Renal cortical epithelial cell (primary cell): ENCODE measurements around the genes TMX3 and SOCS6.

GRCh38 chr18:63702240-63702809 lies 435 bp upstream of the SERPINB11 start:
- RRBS, result no CpG with 5 or more reads among the region's 4 CpGs

DNA sequence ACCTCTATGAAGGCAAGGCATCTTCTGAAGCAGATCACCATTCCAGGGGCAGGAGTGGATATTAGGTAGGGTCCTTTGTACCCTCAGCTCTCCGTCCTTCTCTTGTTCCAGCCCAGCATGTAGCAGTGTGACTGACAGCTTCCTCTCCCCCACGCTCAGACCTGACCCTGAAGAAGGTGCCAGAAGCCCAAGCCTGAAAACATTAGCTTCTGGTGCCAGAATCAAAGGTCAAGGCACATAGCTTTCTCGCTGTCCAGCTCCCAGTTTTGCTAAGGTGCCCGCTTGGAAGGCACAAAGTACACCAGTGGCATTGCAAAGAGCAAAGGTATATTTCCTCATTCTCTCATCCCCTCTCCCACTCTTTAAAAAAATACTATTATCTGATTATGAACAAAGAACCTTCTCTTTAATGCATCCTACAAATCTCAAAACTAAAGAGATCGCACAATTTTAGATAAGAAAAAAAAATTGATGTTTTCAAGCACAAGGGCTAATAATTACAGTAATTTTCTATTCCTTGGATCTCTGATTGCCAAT lies 302.4 kb downstream of the SERPINB8 start:
- RRBS, result no CpG with 5 or more reads among the region's 5 CpGs

- RRBS, result no CpG with 5 or more reads among the region's 10 CpGs
Observed at GRCh38 chr18:65057352-65058004, 693.3 kb upstream of the CDH7 start.

DNA sequence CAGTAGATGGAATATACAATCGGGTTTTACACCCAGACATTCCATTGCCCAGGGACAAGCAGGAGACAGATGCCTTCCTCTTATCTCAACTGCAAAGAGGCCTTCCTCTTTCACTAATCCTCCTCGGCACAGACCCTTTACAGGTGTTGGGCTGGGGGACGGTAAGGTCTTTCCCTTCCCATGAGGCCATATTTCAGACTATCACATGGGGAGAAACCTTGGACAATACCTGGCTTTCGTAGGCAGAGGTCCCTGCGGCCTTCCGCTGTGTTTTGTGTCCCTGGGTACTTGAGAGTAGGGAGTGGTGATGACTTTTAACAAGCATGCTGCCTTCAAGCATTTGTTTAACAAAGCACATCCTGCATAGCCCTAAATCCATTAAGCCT lies 439.3 kb downstream of the DSEL start:
- RRBS, result no CpG with 5 or more reads among the region's 6 CpGs

DNA sequence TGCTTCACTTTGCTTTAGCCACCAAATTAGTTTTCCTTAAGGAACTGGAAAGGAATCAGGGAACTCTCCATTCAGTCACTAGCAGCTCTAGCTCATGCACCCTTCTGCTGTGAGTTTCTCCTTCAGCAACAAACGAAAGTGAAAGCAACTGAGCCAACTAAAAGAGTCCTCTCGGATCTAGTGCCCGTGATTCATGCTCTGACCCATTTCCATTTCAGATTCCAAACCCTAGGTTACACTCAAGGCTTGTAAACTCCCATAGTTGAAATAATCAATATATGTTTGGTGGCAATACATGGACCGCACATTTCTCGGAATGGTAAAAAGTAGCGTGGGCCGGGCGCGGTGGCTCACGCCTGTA lies 98.4 kb downstream of the DSEL start:
- RRBS, result no CpG with 5 or more reads among the region's 10 CpGs

- RRBS, result no CpG with 5 or more reads among the region's 4 CpGs
Observed at GRCh38 chr18:67517450-67517815, 913 bp upstream of the DSEL start.

DNA sequence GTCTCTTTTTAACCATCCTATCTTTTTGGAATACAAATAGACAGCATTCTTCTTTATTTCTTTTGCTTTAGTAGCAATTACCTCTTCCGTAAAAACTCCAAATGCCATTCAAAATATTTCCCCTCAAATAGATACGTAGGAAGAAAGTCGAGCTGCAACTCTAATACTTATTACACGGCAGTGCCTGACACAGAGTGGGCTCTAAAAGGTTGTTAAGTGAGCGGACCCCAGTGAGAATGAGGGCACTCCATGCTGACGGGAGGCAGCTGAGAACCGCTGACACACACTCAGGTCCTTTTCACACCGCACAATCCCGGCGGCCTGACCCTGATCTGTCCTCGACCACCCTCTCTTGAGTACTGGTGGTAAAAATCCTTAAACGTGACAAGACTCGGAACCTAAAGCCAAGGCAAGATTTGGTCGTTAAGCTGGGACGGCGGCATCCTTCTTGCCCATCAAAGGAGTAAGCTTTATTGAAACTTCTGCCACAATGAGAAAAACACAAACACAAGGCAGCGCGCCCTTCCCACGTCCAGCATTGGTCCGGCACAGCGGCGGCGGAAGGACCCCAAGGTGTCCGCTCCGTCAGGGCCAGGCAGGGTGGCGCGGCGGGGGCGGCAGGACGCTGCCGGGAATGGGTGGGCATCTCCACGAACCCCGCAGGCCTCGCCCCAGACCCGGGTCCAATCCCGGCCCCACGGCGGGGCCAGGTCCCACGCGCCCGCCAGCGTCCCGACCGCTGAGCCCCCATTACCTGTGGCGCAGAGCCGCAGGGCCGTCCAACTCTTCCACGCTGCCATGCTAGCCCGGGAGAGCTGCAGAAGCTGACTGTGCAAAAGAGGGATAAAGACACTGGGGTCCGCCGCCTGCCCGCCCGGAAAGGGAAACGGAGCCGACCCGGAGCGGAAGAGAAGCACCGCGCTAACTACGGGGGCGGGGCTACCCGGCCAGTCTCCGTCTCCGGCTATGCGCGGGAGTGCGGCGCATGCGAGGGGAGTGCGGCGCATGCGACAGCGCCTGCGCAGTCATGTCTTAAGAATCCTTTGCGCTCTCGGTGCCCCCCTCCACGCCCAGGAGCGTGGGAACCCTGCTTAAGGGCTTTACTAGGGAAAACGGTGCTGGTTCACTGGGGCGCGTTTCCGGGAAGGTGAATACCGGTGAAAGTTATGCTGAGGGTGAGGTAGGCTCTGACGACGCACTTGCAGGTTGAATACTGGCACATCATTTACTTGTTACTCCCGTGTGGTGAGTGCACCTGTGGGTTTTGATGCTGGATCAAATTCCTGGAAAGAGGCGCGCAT lies at the start of gene TMX3:
Gene TMX3 (minus strand): TSS at position 927 of the 1,301 bp plus-strand sequence.
- RRBS, result 1% methylated on average over 27 of the region's 88 CpGs

GRCh38 chr18:70190440-70190842 lies 15.0 kb downstream of the RTTN start:
- RRBS, result no CpG with 5 or more reads among the region's 4 CpGs

DNA sequence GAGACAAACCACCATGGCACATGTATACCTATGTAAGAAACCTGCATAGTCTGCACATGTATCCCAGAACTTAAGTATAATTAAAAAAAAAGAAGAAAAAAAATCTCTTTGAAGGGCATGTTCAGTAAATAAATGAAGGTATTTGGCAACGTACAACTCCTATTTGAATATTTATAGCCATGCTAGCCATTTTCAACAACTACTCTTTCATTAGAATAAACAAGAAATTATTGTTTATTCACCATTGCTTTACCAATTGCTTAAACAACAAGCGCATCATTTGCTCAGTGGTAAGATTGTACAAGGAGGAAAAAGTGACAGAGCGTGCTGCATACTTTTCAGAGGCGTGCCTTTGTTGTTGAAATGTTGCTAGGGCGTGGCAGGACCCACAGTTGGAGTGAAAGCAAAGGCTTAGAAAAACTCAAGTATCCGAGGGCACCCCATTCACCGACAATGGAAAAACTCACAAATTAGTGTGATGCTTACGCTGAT lies 37.5 kb upstream of the RTTN start:
- RRBS, result no CpG with 5 or more reads among the region's 8 CpGs

- RRBS, result 1% methylated on average over 61 of the region's 150 CpGs
Observed at GRCh38 chr18:70288328-70289465, at the start of gene SOCS6. TSS of gene SOCS6 (plus strand) at chr18:70289045.

DNA sequence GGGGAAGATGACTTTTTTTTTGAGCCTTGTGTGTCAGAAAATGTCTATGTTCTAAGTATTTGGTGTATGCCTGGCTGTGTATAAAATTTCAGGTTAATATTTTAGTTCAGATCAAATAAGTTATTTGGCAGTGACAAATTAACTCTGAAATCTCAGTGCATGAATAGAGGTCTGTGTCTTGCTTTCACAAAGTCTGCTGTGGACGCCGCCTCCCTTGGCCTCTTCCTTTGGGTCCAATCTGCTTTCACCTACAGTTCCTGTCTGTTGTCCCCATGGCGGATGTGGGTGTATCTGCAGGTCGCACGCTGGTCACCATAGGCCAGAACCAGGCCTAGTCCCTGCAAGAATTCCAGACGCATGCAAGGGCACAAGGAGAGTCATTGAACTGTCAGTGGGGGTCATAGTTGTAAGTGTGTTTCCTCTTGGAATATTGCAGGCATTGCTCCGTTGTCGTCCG lies 7.4 kb downstream of the SOCS6 start:
- RRBS, result no CpG with 5 or more reads among the region's 9 CpGs

GRCh38 chr18:70498914-70500050 lies 210.4 kb downstream of the SOCS6 start:
- RRBS, result 89% methylated on average over 4 of the region's 46 CpGs

- RRBS, result no CpG with 5 or more reads among the region's 16 CpGs
Observed at GRCh38 chr18:72869438-72869769, 1.6 kb upstream of the NETO1 start.

DNA sequence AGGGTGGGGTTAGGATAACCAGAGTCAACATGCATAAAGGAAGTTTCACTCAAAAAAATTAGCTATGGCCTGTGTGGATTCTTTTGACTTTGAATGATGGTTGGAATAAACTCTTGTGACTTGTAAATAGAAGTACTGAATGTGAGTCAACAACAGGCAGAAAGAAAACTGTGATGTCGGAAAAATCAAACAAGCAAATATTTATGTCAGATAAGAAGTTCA lies 68.3 kb downstream of the TIMM21 start:
- RRBS, result no CpG with 5 or more reads among the region's 1 CpG

DNA sequence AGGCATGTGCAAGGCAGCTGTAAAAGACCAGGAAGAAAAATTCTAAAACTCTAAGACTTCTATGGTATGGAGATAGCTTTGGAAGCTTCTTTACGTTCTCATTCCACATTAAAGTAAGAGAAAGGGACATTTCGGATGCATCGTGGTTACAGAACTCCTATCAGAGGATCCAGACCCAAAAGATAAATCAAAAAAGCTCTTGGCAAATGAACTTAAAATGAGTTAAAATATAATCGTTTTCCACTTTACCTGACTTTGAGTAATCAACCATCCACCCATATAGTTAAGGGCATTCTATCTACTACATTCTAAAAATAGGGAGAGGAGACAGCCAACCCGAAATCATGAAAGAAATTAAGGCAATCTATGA lies 50.2 kb downstream of the CYB5A start:
- RRBS, result no CpG with 5 or more reads among the region's 5 CpGs

DNA sequence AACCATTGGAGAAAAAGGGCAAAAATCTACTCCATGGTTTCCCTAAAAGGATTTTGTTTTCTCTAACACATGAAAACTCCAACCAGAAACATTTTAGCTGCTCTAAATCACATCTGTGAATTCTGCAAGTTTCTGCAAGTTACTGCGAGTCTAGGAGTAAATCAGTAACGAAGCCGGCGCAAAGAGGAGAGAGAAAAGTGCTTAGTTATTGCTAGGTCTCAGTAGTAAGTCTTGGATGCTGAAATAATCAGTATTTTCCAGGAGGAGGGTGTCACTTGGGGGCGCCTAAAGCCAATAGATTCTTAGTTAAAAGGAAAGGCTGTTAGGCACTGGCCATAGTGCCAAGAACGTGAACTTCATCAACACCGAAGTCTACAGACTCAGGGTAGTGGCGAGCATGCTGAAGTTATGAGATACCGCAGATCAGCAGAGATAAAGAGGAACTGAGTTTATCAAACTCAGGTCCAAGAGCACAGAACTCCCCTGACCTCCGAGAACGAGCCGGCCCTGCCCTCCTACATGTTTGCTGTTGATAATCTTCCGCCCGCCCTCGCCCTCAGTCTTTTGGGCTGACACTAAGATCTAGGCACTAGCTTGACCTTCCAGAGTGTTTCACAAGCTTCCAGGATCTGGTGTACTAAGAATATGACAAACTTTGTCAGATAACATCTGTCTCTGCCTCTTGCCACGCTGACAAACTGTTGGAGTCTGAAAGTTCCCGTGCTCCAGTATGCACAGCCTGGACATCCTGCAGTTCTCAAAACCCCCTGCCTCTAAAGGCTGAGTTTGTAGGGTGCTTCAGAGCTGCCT lies 49.3 kb downstream of the CYB5A start:
- RRBS, result no CpG with 5 or more reads among the region's 17 CpGs

- RRBS, result 1% methylated on average over 7 of the region's 44 CpGs
Observed at GRCh38 chr18:74495394-74496172, 580 bp upstream of the CNDP2 start.

GRCh38 chr18:74498576-74499625 lies 2.7 kb downstream of the CNDP2 start:
- RRBS, result no CpG with 5 or more reads among the region's 16 CpGs